T-cell (primary cell): ENCODE measurements around a stretch of chr16.

DNA sequence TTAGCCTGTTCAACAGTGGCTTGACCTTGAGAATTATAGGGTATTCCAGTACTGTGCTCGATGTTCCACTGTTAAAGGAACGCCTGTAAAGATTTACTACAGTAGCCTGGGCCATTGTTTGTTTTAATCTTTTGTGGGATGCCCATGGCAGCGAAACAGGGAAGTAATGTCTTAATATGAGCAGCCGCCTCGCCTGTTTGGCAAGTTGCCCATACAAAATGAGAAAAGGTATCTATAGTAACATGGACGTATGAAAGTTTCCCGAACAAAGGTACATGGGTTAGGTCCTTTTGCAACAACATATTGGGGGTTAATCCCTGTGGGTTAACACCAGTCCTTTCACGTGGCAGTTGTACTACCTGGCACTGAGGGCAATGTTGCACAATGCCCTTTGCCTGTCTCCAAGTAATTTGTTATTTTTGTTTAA is 21.1 kb upstream of the TMC5 start:
- PRO-cap, 7 experiments = no peak in any of the 7 experiments

DNA sequence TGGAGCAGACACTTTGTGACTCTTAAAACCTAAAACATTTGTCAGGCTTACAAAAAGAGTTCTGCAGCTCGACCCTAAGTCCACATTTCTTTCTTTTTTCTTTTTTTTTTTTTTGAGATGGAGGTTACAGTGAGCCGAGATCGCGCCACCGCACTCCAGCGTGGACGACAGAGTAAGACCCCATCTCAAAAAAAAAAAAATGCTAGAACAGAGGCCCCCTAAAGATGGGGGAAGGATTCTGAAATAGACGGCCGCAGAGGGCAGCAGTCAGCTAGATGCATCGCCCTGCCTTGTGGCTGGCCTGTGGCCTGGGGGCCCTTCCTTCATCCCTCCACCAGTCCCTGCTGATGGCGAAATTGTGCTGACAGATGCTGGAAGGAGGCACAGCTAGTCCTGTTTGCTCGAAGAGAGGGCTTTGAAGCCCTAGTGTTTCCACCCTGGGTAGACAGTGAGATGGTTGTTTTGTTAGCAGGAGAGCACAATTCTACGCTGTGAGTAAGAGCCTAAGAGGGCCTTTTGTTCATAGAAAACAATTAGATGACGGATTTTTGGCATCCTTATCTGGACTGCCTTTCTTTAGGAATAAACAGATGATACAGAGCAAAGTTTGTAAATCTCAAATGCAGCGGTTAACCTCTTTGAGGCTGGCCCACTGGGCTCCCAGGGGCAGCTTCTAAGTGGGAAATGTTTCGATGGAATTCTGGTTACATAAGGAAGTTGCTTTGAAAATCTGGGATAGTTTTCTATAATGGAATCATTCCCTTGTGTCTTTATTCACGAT is 22.9 kb downstream of the VPS35L start:
- PRO-cap, 7 experiments = no peak in any of the 7 experiments

GRCh38 chr16:19698656-19699572 is 19.1 kb downstream of the KNOP1 start:
- PRO-cap, 7 experiments = no peak in any of the 7 experiments

- PRO-cap, 7 experiments = no peak in any of the 7 experiments
Observed at GRCh38 chr16:19749545-19750037, 31.5 kb downstream of the IQCK start.

- PRO-cap, 7 experiments = no peak in any of the 7 experiments
Observed at GRCh38 chr16:19766001-19766608, 48.0 kb downstream of the IQCK start.

DNA sequence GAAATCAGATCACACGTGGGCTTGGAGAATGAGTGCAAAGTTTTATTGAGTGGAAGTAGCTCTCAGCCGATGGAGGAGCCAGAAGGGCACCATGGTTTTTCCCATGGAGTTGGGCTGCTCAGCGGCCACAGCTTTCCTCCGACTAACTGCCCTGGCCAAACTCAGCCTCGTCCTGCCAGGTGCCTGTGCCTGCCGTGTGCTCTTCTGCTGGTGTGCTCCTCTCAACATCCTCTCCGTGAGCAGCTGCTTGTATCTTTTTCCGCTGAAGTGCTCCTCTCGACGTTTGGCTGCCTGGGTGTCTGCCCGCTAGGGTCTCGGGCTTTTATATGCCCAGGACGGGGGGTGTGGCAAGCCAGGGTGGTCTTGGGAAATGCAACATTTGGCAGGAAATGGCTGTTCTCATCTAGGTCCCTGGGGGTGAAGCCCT is 49.3 kb downstream of the IQCK start:
- PRO-cap, 7 experiments = no peak in any of the 7 experiments

DNA sequence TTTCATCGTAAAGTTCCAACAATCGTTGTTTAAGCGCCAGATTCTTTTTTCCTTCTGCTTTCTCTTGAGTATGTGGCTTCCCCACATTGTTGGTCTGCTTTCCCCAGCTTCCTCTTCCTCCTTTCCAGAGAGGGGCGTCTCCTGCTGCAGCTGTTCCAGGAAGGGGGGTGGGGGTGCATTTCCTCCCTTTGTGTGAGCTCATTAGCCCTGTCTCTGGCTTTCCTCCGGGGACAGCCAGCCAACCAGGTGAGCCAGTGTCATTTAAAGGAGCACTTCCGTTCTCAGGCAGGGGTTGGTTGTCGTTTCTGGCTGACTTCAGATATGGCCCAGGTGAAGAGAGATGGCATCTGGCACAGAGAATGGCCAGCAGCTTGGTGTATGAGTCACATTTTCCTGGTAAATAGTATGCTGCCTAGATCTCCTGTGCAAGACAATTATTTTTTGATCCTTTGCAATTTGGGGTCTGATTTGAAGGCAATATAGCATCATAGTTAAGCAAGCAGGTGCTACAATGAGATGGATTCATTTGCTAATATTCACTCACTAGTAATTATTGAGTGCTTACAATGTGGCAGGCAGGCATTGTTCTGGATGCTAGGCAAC is 79.7 kb downstream of the GPRC5B start:
- PRO-cap, 7 experiments = no peak in any of the 7 experiments

DNA sequence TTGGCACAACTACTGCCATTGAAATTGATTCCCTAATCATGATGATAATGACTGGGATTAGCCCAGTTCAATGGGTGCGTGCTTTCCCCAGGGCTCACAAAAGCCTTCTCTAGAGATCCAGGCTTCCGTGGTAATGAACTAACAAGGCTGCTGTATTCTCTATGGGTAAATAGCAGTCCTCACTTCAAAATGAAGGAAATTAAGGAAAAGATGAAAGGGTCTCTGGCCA is 67.4 kb downstream of the GPRC5B start:
- PRO-cap, 7 experiments = no peak in any of the 7 experiments

DNA sequence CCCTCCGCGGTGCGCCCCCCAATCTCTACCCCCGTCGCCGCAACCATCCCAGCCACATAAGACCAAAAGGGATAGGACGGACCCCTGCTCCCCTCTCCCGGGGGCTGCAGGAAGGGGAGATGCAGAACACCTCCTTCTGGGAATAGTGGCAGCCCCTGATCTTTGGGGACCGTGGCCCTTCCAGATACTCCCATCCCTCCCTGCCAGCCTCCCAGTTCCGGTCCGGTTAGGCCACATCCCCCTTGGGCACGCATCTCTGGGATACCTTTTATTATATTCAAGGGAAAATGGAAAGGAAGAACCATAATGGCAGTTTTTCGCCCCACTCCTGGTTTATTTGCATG is 1.3 kb upstream of the GPRC5B start:
- PRO-cap, 7 experiments = no peak in any of the 7 experiments

- PRO-cap, 7 experiments = no peak in any of the 7 experiments
Observed at GRCh38 chr16:20574554-20574943, 1.6 kb downstream of the ACSM2B start.

DNA sequence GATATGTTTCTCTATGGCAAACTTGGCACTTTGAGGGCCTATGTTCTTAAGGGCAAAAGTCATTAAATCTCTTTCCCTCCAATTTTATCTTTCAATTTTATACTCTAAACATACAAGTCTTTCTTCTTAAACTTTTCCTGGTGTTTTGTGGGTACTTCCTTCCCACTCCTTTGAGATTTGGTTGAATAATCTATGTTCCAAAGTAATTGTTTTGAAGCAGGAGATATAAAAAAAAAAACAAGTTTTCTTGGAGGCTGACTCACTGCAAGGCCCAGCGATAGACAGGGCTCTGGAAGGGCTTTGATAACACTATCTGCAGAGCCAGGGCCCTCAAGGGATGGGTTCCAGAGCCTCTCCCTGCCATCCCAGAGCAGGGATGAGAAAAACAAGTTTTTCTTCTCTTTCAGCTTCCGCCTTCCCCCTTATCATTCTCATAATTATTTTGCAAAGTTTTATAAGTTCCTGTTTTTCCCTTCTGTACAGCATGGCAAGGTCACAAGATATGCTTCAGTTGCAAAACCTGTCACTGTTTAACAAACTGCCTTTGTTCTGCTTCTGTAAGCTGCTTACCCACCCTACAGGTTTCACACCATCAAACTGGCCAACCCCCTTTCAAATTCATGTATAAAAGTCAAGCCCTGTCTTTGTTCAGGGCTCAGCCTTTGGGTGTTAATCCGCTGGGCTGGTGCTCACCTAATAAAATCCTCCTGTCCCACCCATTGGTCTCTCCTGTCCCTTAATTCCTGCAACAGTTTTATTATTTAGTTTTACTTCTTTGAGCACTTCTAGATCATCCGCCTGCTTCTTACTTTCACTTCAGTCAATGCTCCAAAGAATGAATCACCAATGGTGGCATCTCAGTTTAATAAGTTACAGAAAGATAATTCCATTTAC is 5.5 kb upstream of the THUMPD1 start:
- PRO-cap, 7 experiments = no peak in any of the 7 experiments

DNA sequence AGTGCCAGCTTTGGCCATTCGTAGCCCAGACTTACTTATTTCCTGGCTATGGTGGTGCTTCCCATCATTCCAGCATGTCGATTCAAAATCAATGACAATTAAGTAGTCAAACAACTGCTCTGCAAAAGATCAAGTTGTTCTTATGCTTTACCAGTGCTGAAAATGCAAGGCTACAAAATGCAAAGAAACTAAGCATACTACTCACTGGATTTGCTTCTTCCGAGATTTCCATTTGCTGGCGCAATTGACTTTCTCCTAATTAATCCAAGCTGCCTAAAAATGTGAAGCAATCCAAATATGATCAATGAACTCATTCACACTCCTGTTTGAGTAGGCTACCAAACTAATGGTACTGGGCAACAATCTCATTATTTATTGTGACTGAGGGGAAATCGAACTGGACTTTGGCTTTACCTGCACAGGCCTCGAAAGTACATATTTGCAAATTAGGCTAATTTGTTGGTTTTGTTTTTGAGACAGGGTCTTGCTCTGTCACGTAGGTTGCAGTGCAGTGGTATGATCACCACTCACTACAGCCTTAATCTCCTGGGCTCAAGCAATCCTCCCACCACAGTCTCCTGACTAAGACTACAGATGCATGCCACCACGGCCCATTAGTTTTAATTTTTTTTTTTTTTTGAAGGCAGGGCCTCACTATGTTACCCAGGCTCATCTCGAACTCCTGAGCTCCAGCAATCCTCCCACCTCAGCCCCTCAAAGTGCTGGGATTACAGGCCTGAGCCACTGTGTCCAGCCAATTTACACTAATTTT is 2.7 kb downstream of the ERI2 start:
- PRO-cap, 7 experiments = no peak in any of the 7 experiments

DNA sequence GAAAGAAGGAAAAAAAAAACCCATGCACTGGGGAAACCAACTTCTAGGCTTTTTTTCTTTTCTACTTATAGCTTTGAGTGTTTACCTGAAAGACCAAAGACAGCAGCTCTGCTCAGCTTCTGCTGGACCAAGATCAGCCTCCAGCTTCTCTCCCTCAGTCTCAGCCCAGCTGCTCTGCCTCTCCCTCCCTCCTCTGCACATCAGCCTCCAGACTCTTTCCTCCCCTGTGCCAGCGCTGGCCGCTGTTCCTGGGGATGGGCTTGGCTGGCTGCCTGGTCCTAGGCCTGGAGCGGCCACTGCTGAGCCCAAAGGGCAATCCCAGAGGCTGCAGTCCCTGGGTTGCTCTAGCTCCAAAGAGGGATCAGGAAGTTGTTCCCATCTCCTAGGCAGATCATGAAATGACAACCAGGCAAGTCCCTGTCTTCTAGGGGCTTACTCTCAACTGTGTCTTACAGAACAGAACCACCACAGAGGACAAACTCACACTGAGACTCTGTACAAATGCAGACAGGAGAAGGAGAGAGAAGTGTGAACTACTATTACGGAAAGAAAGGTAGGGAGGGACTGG is 31.3 kb downstream of the DCUN1D3 start:
- PRO-cap, 7 experiments = no peak in any of the 7 experiments

DNA sequence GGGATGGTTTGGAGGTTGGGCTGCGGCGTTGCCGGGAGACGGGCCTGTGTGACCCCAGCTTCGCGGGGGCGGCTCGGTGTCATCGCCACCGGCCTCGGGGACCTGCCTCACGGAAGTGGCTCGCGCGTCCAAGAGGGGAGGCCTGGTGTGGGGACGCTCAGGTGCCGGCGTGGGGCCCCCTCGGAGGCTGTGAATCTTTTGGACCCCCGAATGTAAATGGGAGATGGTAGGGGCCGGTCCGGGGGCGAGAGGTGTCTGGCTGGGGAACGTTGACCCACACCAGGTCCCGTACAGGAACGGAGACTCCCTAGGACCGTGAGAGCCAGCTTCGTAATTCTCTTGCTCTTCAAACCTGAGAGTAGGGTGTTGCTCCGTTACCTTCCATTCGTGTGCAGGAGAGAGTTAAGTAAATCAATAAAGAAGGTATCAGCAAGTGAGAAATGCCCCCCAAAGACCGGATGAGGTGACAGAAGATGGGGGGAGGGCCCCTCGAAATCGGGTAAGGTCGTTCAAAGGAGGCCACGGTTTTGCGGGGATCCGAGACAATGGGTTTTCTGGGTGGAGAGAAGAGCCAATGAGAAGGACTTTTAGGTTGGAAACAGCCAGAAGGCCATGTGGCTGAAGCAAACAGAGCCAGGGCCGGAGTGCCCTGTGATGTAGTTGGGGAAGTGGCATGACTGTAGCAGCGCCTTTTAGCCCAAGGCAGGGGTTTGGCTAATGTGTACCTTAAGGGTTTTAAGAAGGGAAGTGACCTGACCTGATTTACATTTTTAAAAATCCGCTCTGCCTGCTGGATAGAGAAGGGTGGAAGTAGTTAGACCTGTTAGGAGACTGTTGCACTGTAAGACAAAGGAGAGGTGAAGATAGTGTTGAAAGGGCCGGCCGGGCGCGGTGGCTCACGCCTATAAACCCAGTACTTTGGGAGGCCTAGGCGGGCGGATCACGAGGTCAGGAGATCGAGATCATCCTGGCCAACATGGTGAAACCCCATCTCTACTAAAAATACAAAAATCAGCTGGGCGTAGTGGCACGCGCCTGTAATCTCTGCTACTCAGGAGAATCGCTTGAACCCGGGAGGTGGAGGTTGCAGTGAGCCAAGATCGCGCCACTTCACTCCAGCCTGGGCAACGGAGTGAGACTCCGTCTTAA is 767 bp downstream of the LYRM1 start:
- PRO-cap, 7 experiments = peak in 7 of 7 experiments; most common plus-strand start position 123 of the sequence (in 2); most common minus-strand start position 391 of the sequence (in 6)

DNA sequence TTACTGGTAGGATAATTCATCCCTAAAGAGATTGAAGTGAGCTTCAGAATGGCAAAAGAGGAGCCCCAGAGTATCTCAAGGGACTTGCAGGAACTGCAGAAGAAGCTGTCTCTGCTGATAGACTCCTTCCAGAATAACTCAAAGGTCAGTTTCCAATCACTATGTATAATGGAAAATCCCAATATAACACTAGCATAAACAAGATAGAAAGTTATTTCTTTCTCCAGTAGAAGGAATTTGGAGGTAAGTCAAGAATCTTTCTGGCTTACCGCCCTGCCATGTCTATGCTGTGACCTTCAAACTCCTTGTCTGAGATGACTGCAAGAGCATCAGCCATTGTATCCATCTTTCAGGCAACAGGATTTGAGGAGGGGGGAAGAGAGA is 2.7 kb downstream of the LDAF1 start:
- PRO-cap, 7 experiments = no peak in any of the 7 experiments

- PRO-cap, 7 experiments = no peak in any of the 7 experiments
Observed at GRCh38 chr16:21263640-21264275, 14.3 kb downstream of the CRYM start.

GRCh38 chr16:21506725-21507502 is 92.5 kb upstream of the METTL9 start:
- PRO-cap, 7 experiments = peak in 7 of 7 experiments; most common plus-strand start chr16:21507213 (in 7); most common minus-strand start chr16:21507090 (in 6)

- PRO-cap, 7 experiments = no peak in any of the 7 experiments
Observed at GRCh38 chr16:21517050-21517643, 82.2 kb upstream of the METTL9 start.

- PRO-cap, 7 experiments = no peak in any of the 7 experiments
Observed at GRCh38 chr16:21521323-21522304, 77.8 kb upstream of the METTL9 start.

GRCh38 chr16:21808290-21808760 is 49.2 kb downstream of the NPIPB4 start:
- PRO-cap, 7 experiments = no peak in any of the 7 experiments